Skeletal muscle satellite cell (primary cell): ENCODE data around the genes PPARG and MKRN2.

- CAGE, long polyA plus RNA: no peak
Observed at GRCh38 chr3:12149333-12149882, 9.3 kb downstream of the TIMP4 start.

DNA sequence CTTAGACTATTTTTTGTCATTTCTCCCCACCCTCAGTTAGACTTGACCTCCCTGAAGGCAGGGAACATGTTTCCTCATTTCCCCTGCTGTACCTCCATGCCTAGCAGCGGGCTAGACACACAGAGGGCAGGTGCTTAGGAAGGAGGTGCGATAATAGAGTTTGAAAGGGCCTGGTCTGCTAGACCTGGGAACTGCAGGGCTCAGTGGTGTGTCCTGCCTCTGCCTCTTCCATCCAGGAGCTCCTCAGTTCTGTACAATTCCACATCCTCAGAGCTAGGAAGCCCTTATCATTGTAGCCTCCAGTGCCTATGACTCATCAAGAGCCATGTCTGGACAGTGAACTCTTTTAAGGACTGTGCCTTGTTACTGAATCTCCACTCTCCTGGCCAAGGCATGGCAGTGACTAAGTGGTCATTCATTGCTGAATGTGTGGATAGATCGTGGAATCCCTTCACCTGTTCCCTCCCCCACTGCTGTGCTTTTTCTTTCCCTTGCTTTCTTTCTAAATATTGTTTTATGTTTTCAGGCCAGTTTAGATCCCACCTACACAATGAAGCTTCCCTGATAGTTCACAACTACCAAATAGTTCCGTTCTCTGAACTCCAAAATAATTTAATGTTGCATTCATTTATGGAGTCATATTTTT is 2.9 kb downstream of the TIMP4 start:
- CAGE, long polyA plus RNA: no peak

- CAGE, long polyA plus RNA: no peak
Observed at GRCh38 chr3:12288450-12289463, at the start of gene PPARG. Gene PPARG (plus strand): TSS chr3:12289070.

DNA sequence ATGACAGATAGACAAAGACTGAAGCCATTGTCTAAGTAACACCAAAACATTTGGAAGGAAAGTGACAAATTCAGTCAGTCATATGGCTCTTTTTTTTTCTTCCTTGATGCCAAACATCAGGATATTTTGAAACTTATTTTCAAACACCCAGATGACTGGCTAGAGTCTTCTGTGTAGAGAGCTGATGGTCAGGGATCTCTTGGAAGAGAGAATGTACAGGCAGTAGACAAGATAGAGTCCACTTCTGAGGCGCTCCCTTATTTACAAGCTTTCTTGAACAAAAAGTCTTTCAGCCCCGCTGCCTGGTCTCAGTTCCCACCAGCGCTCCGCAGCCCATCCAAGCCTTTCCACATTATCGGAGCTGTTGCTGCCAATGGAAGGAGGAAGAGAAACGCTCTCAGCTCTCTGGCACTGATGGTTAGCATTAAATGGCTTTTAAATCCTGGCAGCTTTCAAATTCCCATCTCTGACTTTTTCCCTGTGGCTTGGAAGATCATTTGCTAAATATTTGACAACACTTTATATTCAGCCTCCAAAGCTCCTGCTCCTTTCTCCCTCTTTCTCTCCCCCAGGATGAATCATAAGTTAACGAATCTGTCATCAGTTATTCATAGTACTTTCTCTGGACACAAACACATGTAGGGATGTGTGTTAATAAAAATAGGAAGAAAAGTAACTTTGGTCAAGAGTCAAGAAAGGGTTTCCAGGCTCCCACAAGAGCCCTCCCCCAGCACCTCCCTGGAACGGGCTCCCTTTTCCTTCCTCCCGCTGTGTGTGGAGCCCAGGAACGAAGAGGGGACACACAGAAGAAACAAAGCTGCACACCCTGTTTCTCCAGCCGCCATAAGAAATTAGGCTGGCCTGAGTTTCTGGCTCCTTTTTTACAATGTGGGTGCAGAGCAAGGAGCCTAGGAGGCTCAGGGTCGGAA is 47.8 kb upstream of the TSEN2 start:
- CAGE, long polyA plus RNA: no peak

DNA sequence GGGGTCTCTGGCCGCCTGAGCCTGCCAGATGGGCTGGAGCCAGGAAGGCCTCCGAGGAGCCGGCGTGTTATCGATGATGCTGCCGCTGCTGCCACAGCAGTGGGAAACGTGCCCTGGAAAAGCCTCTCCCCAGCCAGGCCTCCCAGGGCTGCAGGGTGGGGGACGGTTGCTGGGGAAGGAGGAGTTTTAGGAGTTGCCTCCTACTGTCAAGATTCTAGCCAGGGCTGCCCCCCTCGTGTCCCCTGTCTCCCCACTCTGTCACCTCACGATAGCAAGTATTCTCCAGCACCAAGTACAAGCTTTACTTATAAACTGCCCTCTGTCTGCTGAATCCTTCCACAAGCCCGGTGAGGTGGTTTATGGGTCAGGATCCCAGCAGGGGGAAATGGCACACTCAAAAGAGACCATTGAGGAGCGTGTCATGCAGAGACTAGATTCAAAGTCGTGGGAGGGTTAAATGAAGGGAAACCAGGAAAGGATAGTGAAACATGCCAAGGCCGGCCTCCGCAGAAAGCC is 43.1 kb upstream of the TSEN2 start:
- CAGE, long polyA plus RNA: no peak

- CAGE, long polyA plus RNA: no peak
Observed at GRCh38 chr3:12481383-12481822, 2.9 kb upstream of the TSEN2 start.

GRCh38 chr3:12508196-12509187 is 24.2 kb downstream of the TSEN2 start:
- CAGE, long polyA plus RNA: no peak

DNA sequence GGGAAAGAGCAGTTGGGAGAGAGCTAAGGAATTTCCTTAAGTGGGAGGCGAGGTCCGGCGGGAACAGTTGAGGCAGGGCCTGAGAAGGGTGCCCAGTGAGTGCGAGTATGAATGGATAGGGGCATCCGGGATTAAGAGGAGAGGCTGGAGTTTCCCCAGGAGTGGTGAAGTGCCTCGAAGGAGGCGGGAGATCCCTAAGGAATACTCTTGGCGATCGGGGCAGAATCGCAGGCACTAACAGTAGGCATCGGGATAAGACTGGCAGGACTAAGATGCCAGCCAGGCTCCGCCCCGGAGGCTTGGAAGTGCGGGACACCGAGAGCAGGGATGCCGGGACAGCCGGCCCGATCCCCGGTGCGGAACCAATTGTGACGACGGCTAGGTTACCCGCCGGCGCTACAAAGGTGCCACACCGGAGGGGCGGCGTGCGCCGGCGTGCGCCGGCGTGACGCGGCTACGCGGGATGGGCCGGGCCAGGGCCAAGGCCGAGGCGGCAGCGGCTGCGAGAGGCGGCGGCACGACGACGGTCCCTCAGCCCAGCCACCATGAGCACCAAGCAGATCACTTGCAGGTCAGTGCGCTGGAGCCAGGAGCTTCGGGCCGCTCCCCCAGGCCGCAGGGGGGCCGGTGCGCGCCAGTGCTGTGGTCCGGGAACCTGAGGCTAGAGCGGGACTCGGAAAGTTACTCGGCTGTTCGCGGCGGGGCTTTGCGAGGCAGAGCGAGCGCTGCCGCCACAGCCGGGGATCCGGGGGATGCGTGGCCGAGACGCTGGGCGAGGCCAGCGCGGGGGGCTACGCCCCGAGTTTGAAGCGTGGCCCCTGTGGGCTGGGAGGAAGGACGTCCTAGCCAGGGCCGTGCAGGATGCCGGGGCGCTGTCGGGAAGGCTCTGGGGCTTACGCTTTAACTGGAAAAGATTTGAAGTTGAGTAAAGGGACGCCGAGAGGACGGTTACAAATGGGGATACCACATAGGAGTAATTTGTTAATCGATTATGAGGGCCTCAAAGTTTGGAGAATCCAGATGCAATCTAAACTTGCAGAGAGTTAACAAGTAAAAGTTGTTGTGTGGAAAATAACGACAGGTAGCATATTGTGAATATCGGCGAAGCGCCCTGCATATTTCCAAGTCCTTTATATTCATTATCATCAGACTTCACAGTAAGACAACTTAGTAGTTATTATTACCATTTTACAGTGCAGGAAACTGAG is at the start of gene MKRN2:
TSS of gene MKRN2 (plus strand) at position 482 of the 1,208 bp plus-strand sequence.
- CAGE, long polyA plus RNA: no peak

DNA sequence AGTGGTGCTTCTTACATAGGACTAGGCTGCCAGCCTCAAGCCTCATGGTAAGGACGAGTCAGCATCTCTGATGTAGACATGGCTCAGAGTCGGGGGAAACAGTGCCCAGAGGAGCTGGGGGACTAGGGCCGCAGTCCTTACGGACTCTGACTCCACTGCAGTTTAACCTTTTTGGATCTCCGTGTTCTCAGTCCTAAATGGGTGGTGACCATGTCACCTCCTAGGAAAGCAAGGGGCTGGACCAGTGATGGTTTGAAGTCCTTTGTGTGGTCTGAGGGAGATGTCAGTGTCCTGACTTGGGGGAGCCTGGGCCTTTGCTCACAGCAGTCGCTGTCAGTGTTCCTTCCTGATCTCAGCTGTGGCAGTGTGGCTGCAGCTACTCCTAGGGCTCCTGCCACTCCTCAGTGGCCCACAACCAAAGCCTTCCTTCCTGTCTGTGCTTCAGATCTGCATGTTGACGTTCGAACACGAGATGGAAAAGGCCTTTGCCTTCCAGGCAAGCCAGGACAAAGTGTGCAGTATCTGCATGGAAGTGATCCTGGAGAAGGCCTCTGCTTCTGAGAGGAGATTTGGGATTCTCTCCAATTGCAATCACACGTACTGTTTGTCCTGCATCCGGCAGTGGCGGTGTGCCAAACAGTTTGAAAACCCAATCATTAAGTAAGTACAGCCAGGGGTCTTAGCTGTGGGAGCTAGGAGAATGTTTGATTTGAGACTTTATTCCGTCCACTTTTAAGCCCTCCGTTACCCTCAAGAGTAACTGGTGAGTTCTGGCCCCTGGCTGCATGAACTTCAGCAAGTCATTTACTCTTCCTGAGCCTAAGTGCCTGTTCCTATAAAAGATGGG is 17.7 kb downstream of the MKRN2 start:
- CAGE, long polyA plus RNA: no peak

- CAGE, long polyA plus RNA: no peak
Observed at GRCh38 chr3:12582878-12583160, 25.9 kb downstream of the MKRN2 start.

- CAGE, long polyA plus RNA: no peak
Observed at GRCh38 chr3:12583715-12584882, 27.2 kb downstream of the MKRN2 start.

- CAGE, long polyA plus RNA: no peak
Observed at GRCh38 chr3:12740983-12741593, 18.0 kb downstream of the TMEM40 start.

- CAGE, long polyA plus RNA: no peak
Observed at GRCh38 chr3:12896525-12897294, 55.3 kb upstream of the RPL32 start.

GRCh38 chr3:12920419-12920769 is 79.0 kb upstream of the RPL32 start:
- CAGE, long polyA plus RNA: no peak

GRCh38 chr3:12941557-12942177 is 100.3 kb upstream of the RPL32 start:
- CAGE, long polyA plus RNA: no peak

GRCh38 chr3:13004285-13005051 is 68.8 kb downstream of the IQSEC1 start:
- CAGE, long polyA plus RNA: no peak

GRCh38 chr3:13478011-13478545 is 2.0 kb upstream of the HDAC11 start:
- CAGE, long polyA plus RNA: no peak

DNA sequence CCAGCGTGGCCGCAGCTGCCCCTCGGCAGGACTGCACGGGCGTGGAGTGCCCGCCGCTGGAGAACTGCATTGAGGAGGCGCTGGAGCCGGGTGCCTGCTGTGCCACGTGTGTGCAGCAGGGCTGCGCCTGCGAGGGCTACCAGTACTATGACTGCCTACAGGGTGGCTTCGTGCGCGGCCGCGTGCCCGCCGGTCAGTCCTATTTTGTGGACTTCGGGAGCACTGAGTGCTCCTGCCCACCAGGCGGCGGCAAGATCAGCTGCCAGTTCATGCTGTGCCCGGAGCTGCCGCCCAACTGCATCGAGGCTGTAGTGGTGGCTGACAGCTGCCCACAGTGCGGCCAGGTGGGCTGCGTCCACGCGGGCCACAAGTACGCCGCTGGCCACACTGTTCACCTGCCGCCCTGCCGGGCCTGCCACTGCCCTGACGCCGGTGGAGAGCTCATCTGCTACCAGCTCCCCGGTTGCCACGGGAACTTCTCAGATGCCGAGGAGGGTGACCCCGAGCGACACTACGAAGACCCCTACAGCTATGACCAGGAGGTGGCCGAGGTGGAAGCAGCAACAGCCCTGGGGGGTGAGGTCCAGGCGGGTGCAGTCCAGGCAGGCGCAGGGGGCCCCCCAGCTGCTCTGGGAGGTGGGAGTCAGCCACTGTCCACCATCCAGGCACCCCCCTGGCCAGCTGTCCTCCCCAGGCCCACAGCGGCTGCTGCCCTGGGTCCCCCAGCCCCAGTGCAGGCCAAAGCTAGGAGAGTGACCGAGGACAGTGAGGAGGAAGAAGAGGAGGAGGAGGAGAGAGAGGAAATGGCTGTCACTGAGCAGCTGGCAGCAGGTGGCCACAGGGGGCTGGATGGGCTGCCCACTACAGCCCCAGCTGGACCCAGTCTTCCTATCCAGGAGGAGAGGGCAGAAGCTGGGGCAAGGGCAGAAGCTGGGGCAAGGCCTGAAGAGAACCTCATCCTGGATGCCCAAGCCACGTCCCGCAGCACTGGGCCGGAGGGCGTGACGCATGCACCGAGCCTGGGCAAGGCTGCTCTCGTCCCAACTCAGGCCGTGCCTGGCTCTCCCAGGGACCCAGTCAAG is 21.8 kb downstream of the FBLN2 start:
- CAGE, long polyA plus RNA: no peak

DNA sequence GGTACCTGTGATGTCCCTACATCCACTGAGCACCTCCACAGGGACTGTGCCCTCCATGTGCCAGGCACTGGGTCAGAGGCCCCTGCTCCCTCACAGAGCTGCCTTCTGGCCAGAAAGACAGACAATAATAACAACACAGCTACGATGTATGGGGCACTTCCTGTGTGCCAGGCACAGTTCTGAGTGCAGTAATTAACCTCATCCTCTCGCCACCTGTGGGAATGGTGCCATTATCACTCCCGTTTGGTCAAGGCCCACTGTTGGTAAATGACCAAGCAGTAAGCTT is 13.8 kb downstream of the WNT7A start:
- CAGE, long polyA plus RNA: no peak

DNA sequence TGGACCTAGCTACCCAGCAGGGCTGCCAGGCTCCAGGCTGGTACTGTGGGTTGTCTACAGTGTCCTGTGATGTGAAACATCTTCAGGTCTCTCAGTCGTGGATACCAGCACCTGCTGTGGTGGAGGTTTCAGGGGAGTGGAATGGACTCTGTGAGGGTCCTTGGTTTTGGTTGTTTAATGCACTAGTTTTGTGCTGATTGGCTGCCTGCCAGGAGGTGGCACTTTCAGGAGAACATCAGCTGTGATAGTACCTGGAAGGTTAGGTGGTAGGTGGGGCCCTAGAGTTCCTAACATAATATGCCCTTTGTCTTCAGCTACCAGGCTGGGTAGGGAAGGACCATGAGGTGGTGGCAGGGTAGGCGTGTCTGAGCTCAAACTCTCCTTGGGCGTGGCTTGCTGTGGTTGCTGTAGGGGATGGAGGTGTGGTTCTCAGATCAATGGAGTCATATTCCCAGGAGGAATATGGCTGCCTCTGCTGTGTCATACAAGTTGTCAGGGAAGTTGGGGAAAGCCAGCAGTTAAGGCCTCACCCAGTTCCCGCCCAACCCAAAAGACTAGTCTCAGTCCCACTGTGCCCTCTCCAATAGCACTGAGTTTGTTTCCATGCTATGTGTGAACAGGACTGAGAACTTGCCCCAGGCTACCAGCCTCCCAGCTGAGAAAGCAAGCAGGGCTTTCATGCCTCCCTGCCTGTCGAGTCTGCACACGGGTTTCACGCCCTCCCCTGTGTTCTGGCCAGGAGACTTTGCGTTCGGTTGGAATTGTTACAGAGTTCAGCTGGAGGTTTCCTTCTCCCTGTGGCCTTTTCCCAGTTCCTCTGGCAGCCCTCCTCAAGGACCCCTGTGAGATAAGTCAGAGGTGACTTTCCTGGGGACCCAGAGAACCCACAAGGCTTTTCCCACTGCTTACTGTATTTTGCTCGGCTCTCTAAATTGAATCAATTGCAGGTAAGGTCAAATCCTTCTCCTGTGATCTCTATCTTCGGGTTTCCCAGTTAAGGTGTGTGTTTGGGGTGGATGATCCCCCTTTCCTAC is 107.6 kb downstream of the CHCHD4 start:
- CAGE, long polyA plus RNA: no peak